Rectum (tissue), 1 donor: ENCODE data around the genes PLXNB1, SLC25A20 and NDUFAF3.

- PRO-cap: no peak
Measured at GRCh38 chr3:47422030-47422364, 41.2 kb downstream of the PTPN23 start.

- PRO-cap: no peak
Measured at GRCh38 chr3:47501428-47501962, 12.0 kb downstream of the ELP6 start.

GRCh38 chr3:47827220-47827671 lies 24.3 kb downstream of the DHX30 start:
- PRO-cap: no peak

DNA sequence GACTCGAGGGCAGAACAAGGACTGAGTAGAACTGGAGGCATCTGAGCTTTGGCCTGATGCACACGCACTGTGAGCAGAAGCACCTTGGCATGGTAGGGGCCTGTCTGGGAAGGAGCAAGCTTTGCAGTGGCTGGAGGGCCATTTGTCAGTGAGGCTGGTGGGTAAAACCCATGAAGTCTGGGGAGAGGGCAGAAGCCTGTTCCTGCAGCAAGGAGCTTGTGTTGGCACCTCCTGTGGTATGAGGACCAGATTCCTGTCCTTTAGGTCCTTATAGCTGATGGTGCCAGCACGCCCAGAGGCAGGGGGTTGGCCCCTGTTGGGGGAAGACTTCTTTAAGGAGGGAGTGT lies 41.4 kb downstream of the DHX30 start:
- PRO-cap: no peak

DNA sequence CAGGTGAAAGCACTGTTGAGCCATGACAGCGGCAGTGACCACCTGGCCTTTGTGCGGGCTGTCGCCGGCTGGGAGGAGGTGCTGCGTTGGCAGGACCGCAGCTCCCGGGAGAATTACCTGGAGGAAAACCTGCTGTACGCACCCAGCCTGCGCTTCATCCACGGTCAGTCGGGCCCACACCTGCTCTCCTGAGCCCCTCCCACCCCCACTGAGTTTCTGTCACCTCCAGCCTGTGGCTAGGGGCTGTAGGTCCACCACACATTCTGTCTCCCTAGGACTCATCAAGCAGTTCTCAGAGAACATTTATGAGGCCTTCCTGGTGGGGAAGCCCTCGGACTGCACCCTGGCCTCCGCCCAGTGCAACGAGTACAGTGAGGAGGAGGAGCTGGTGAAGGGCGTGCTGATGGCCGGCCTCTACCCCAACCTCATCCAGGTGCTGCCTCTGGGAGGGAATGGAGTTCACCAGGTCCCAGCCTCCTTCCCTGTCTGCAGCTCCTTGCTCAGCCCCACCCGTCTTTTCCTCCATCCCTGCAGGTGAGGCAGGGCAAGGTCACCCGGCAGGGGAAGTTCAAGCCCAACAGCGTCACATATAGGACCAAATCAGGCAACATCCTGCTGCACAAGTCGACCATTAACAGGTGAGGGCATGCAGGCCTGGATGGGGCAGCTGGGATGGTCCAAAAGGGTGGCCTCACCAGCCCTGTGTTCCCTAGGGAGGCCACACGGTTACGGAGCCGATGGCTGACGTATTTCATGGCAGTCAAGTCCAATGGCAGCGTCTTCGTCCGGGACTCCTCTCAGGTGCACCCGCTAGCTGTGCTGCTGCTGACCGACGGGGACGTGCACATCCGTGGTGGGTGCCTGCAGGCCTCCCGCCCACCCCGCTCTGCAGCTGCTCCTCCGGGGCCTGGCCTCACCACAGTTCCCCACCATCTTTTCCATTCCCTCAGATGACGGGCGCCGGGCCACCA lies 46.3 kb downstream of the DHX30 start:
- PRO-cap: no peak

- PRO-cap: unidirectional peak, plus-strand start at chr3:48088084; bidirectional peak, plus-strand start at chr3:48088242, minus-strand start at chr3:48088131; bidirectional peak, plus-strand start at chr3:48088430, minus-strand start at chr3:48088467
Measured at GRCh38 chr3:48087978-48088542, 71.8 kb upstream of the MAP4 start.

DNA sequence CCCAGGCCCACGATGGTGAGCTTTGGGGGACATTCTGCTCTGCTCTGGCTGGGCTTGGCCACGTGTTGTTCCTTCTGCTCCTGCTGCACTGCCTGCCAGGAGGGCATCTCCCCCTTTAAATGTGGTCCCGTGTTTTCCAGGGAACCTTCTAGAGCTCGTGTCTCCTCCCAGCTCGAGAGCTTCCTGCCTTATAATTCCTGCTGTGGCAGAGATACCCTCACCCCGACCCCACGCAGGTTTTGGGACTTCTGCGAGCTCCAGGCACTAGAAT lies 338 bp downstream of the CAMP start:
- PRO-cap: no peak

DNA sequence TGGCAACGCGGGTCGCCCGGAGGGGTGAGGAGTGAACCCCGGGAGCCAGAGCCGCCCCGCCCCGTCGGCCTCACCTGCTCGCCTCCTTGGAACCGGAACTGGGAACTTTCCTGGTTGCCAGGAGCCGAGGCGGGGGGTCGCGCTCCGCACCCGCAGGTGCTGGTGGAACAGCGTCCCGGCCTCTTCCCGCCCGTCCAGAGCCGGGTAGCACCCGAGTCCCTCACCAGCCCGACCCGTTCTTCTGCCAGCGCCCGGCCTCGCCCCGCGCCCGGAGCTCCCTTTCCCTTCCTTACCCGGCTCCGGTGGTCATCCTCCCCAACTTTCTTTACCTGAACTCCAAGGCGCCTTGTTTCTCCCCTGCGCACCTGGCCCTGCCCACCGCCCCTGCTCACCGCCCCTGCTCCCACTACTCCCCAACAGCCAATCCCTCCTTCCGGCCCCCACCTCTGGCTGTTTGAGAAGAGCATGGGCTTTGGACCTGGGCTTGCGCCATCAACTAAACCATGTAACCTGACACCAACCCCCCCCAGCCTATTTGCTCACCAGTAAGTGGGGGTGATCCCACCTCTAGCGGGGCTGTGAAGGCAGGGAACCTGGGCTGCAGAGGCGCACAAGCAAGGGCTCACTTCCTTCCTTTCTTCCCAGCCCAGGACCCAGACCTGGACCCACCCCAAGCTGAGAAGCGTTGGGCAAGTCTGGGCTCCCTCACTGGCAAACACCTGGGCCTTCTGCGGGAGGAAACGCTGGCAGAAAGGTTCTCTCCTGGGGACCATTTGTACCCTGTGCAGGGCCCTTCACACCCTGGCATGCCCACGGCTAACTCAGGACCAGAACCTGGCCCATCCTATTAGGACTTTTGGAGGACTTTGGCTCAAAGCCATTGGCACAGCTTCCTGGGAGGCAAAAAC lies at the start of gene PLXNB1:
TSS of gene PLXNB1 (minus strand) at position 408 of the 908 bp plus-strand sequence.
- PRO-cap: bidirectional peak, plus-strand start at position 120 of the sequence, minus-strand start at position 88 of the sequence; bidirectional peak, plus-strand start at position 193 of the sequence, minus-strand start at position 196 of the sequence; bidirectional peak, plus-strand start at position 573 of the sequence, minus-strand start at position 408 of the sequence

GRCh38 chr3:48432366-48433196 lies 2.7 kb upstream of the PLXNB1 start:
- PRO-cap: no peak

GRCh38 chr3:48434375-48434994 lies 4.6 kb upstream of the PLXNB1 start:
- PRO-cap: no peak

DNA sequence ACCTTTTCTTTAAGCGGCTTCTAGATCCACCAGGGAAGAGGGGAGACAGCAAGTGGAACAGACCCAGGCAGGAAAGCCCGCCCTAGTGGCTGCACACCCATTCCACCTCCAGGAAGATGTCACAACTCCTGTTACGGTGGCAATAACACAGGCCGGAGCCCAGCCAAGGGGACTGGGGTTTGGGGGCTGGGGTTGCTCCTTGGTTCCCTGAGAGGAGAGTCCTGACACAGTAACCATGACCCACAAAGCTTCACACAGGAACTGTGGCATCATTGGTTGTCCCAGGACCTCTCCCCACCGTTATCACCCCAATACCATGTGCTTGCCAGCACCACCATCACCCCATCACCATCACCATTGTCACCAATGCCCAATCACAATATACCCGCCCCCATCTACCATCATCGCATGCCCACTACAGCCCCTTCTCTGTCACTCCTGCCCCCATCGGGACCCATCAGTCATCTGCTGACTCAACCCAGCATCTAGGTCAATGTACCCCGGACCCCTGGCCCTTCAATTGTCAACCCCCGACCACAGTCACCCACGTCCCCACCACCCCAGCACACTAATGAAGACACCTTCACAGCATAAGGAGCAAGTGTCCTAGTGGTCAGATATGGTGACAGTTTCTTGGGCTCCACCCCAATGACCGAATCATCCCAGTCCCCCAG lies 12.5 kb downstream of the TREX1 start:
- PRO-cap: no peak

GRCh38 chr3:48618461-48618902 lies 3.1 kb downstream of the TMEM89 start:
- PRO-cap: unidirectional peak, plus-strand start at chr3:48618826

GRCh38 chr3:48692312-48692733 lies 6.6 kb upstream of the NCKIPSD start:
- PRO-cap: no peak

- PRO-cap: no peak
Measured at GRCh38 chr3:48848818-48849383, 1.2 kb upstream of the PRKAR2A start.

DNA sequence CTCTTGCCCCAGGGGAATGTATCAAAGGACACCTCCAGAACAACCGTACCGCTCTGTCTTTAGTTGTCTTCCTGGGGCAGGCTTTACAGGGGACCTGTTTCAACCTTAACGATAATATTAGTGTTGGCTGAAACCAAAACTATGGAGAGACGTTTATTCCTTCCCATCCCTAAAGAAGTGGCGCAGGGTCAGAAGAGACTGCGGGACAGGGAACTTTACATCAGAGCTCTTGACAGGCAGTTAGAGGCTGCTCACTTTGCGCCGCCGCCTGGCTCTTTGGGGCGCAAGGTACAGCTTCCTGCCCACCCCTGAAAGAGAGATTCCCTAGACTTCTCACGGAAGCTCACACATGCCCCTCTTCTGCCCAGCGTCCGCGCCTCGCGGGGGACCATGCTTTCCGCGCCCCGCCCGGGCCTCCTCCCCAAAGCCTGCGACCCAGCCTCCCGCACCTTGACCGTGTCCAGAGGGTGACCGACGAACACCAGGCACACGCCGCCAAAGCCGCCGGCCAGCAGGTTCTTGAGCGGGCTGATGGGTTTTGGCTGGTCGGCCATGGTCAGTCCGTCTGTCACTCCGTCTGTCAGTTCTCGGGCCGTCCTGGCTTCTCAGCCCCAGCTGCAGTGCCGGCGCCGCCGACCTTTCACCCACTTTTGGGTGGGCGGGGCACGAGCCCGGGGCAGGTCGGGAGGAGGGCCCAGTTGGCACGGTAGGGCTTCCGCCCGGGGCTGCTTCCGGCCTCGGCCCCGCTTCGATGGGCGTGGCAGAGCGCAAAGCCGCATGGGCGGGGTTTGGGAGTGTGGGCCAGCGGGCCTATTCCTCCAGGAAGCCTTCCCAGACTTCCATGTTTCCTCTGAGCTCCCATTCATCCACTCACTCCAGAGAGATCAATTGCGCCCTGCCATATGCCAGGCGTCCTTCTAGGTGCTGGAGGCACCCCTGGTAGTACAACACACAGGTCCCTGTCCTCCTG lies at the start of gene SLC25A20:
TSS of gene SLC25A20 (minus strand) at position 642 of the 970 bp plus-strand sequence.
- PRO-cap: bidirectional peak, plus-strand start at position 459 of the sequence, minus-strand start at position 278 of the sequence; bidirectional peak, plus-strand start at position 778 of the sequence, minus-strand start at position 652 of the sequence

DNA sequence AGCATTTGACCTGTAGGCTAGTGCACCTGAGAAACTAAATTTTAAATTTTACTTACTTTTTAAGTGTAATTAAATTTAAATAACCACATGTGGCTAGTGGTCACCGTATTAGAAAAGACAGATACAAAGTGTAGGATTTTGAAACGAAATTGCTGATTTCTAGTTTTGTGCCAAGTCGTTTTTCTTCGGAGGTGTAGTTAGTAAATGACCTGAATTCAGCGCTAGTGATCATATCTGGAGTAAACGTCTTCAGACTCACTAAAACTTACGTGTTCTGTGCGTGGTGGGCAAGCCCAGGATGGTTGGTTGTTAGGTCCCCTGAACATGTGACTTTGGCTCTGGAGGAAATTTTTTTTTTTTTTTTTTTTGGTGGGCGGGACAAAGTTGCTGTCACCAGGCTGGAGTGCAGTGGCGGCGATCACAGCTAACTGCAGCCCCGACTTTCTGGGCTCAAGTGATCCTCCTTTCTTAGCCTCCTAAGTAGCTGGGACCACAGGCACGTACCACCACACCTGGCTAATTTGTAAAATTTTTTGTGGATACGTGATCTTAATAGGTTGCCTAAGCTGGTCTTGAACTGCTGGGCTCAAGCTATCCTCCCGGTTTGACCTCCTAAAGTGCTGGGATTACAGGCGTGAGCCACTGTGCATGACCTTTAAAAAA lies 1.1 kb downstream of the ARIH2 start:
- PRO-cap: bidirectional peak, plus-strand start at position 408 of the sequence, minus-strand start at position 328 of the sequence

GRCh38 chr3:48983297-48983676 lies 6.8 kb upstream of the P4HTM start:
- PRO-cap: no peak

DNA sequence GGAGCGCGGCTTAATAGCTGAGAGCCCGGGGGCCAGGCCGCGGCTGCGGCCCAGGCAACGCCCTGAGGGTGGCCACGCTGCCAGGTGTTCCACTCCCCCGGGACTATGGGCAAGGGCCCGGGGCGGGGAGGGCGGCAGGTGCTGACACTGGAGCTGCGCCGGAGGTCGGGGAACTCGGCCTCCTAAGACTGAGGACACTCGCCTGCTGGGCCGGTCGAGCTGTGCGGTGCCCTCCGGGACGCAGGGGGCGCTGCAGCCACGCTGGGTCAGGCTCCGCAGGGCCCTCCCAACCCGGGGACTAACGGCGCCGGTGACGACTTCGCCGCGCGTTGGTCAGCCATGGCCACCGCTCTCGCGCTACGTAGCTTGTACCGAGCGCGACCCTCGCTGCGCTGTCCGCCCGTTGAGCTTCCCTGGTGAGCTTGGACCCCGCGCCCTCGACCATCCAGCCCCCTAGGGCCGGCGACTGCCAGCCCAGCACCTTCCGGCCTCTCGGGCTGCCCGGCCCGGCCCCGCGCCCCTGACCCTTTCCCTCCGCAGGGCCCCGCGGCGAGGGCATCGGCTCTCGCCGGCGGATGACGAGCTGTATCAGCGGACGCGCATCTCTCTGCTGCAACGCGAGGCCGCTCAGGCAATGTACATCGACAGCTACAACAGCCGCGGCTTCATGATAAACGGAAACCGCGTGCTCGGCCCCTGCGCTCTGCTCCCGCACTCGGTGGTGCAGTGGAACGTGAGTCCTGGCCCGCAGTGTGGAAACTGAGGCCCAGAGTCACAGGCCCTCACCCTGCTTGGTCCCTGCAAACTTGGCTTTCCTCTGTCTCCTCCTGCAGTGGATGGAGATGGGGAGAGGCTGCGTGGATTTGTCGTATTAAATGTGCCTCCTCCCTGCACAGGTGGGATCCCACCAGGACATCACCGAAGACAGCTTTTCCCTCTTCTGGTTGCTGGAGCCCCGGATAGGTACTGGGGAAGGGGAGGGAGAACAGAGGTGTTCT lies at the start of gene NDUFAF3:
TSS of gene NDUFAF3 (plus strand) at position 316 of the 998 bp plus-strand sequence.
- PRO-cap: bidirectional peak, plus-strand start at position 294 of the sequence, minus-strand start at position 190 of the sequence

GRCh38 chr3:49025238-49025809 lies 3.4 kb downstream of the NDUFAF3 start:
- PRO-cap: no peak

GRCh38 chr3:49032618-49033055 lies 3.4 kb upstream of the IMPDH2 start:
- PRO-cap: no peak